ENCODE results near the genes VAX1, SLC18A2 and CACUL1.

GRCh38 chr10:116737635-116738216, 4.6 kb downstream of the HSPA12A start:
- RRBS: no CpG with 5 or more reads among the region's 14 CpGs

DNA sequence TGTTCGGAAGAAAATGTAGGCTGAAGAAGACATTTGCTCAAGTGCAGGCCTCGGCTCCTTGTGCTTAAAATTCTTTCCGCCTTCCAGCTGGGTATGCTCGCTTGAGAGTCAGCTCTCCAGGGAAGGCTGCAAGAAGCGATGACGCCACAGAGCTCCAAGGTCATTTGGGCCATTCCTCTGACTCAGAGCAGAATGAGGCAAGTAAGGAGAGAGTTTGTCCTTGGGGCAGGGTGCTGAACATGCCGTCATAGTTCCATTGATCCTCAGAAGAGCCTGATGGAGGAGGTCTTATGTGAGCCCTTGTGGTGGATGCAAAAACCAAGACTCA, 27.4 kb upstream of the HSPA12A start:
- RRBS: no CpG with 5 or more reads among the region's 7 CpGs

GRCh38 chr10:117138217-117138743, at the start of gene VAX1:
VAX1 (minus strand) TSS chr10:117138270.
- RRBS: no CpG with 5 or more reads among the region's 41 CpGs

- RRBS: no CpG with 5 or more reads among the region's 6 CpGs
Measured at GRCh38 chr10:117138744-117138946, 575 bp upstream of the VAX1 start.

GRCh38 chr10:117162733-117163573, 24.9 kb upstream of the VAX1 start:
- RRBS: 24% methylated on average over 48 of the region's 83 CpGs

DNA sequence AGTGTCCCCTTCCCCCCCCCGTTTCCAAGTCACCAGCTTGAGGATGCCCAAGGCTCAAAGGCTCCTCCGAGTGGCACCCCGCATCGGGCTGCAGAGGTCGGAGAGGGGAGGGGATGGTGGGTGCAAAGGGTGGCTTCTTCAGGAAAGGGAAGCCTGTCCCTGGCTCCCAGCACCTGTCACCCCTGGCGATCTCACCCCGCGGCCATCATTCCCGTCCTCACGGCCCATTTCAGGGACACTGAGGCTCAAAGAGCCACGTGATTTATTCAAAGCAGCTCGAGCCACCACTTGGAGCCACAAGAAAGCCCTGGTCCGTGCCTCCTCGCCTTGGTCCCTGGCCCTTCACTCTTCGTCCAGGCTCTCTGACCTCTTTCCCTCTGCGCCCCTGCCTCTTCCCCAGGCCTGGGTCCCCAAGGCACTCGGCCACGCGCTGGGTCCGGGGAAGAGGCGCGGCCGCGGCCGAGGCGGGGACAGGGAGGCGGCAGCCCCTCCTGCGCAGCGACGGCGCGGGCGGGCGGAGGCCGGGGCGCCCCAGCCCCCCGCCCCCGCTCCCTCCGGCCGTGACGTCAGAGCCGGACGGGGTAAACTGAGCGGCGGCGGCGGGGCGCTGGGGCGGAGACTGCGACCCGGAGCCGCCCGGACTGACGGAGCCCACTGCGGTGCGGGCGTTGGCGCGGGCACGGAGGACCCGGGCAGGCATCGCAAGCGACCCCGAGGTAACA, at the start of gene SLC18A2:
SLC18A2 (plus strand) TSS at position 610 of the 722 bp plus-strand sequence.
- RRBS: 14% methylated on average over 37 of the region's 64 CpGs

- RRBS: 22% methylated on average over 19 of the region's 52 CpGs
Measured at GRCh38 chr10:117241543-117242132, 724 bp downstream of the SLC18A2 start.

- RRBS: no CpG with 5 or more reads among the region's 3 CpGs
Measured at GRCh38 chr10:117318295-117319126, 56.7 kb downstream of the PDZD8 start.

DNA sequence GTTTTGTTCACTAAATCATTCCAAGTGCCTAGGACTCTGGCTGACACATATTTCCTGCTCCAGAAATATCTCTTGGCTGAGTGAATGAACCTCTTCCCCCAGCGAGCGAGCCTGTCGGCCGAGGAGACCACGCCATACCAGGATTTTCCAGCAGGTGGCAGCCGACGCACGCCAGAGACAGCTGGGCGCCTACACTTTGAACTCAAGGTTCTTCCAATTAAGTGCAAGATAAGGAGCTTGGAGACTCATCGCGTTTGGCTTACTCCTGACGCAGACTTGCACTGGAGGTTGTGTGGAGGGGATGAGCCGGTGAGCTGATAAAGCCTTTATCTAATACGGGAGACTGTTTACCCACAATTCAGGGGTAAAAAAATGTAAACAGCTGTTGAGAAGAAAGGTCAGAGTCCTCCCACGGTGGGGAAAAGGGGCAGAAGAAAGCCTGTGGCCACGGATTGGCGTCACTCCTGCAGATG, 46.0 kb upstream of the EMX2 start:
- RRBS: no CpG with 5 or more reads among the region's 17 CpGs

GRCh38 chr10:117544636-117545190, 2.2 kb downstream of the EMX2 start:
- RRBS: 11% methylated on average over 18 of the region's 30 CpGs

DNA sequence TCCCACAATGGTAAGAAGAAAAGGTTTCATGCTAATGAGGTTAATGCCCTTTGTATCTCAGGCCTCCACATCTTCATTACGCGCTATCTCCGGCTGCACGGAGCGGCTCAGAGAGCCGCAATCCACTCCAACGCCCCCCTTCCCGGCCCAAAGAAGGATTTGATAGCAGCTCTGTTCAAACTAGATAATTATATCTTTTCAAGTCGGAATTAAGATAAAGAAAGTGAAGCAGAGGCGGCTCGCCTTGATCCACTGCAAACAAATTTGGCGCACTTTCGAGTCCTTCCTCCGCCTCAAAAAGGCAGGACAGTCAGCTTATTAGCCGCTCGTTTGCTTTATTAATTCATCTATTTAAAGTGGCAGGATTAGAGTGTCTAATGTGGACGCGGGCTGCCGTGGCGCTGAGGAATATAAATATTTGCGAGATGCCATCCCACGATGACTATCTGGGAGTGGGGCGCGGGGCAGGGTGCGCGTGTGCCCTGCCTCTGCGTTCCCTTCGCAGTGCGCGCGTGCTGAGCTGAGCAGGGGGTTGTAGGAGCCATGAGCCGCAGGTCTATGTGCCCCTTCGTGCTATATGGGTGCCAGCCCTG, 8.9 kb downstream of the EMX2 start:
- RRBS: 14% methylated on average over 6 of the region's 33 CpGs

GRCh38 chr10:118045557-118046533, 896 bp downstream of the RAB11FIP2 start:
- RRBS: no CpG with 5 or more reads among the region's 31 CpGs

DNA sequence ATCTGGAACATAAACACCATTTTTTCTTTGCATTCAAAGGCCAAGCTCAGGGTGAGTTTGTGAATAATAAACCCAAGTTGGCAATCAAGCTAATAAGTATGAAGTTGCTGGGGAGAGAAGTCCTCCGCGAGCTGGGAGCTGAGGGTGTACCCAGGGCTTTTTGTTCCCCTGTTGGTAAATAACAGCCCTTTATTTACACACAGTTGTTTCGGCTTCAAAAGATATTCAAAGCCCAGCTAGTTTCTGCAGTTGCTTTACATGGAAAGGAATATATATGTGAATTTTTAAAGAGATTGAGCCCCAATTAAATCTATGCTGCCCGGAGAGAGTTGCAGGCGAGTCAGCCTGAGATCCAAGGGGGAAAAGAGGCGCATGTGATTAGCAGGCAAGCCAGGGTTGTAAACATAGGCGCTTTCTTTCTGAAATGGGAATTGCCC, 70.3 kb downstream of the FAM204A start:
- RRBS: no CpG with 5 or more reads among the region's 7 CpGs

GRCh38 chr10:118673315-118673947, 78.0 kb upstream of the PRLHR start:
- RRBS: 100% methylated on average over 1 of the region's 12 CpGs

DNA sequence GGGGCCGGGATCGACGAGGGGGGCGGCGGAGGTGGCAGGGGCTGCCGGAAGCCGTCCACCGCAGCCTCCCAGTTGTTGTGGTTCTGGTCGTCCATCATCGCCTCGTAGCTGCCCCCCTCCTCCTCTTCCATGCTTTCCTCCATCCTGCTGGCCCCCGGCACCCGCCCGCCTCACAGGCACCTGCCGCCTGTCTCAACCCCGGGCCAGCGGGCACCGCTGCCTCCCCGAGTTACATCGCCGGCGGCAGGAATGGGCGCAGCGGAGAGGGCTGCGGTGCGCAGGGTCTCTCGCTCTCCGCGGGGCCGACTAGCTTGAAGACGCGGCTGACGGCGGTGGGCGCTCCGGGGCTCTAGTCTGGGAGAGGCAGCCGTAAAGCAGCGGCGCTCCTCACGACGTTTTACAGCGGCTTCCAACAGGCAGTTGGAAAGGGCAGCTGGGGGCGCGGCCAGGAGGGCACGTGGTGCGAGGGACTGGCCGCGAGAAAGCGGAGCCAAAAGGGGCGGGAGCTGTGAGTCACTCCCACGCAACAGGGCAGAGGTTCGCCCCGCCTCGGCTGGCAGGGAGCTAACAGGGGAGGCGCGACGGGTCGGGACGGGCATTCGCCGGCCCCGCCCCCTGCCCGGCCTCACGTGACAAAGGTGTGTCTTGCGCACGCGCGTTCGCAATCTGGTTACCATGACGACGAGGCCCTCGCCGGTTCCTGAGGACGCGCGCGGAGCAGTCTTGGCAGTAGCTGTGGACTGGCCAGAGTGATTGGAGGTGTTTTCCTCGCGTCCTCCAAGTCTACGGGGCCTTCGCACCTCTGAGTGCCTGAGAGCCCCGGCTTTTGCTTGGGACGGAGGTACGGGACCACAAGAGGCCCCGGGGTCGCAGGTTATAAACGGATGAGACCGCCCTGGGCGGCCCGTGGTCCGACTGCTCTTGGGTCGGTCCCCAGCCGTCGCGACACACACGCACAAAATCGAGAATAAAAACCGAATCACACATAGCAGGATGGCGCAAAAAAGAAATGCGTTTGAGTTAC, at the start of gene CACUL1:
CACUL1 (minus strand) TSS at position 351 of the 1,024 bp plus-strand sequence.
- RRBS: 1% methylated on average over 41 of the region's 100 CpGs

DNA sequence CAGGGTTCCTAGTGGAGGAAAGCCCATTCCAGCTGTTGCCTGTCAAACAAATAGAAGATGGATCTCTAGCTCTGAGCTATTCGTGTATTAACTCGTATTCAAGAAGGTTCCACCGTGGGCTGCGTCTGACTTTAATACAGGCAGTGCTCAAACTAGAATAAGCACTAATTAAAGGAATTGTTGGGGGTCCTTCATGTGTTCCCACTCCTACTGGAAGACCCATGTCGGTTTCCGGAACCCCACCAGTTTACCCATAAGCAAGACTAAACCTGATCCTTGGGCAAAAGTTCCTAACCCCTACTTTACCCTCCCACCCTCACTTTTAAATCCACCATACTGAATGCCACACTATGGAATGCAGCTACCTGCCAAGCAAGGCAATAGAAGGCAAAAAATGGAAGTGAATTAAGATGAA, 2.2 kb downstream of the NANOS1 start:
- RRBS: no CpG with 5 or more reads among the region's 6 CpGs

DNA sequence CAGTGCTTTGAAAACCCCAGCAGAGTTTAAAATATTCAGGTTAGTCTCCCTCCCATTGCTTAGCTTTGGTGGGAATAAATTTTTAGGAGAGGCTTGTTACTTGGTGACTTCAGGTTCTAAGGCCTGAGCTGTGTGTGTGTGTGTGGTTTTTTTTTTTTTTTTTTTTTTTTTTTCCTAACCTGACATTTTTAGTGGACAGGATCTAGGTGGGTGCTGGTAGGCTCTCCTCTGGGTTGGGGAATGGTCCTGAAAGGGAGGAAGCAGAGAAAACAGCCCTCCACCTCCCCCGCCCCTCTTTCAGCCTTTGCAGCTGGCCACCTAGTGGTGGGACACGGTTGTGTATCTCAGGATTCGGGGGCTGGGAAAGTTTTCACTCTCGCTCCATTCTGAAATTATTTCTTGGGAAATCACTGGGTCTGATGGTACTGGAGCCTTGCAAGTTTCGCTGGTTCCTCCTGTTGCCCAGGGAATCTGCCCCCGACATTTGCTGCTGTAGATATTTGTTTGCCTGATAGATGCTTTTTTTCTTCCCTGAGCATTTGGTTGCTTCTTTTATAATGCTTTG, 2.1 kb downstream of the GRK5 start:
- RRBS: no CpG with 5 or more reads among the region's 6 CpGs

- RRBS: 75% methylated on average over 5 of the region's 16 CpGs
Measured at GRCh38 chr10:119253327-119254450, 46.3 kb downstream of the GRK5 start.

- RRBS: no CpG with 5 or more reads among the region's 13 CpGs
Measured at GRCh38 chr10:119267260-119267900, 60.0 kb downstream of the GRK5 start.

GRCh38 chr10:119281363-119281937, 74.1 kb downstream of the GRK5 start:
- RRBS: no CpG with 5 or more reads among the region's 16 CpGs

Data from BE2C (cell line).